Body of pancreas (tissue), 2 donors: Measurements from ENCODE around the gene PSAP.

DNA sequence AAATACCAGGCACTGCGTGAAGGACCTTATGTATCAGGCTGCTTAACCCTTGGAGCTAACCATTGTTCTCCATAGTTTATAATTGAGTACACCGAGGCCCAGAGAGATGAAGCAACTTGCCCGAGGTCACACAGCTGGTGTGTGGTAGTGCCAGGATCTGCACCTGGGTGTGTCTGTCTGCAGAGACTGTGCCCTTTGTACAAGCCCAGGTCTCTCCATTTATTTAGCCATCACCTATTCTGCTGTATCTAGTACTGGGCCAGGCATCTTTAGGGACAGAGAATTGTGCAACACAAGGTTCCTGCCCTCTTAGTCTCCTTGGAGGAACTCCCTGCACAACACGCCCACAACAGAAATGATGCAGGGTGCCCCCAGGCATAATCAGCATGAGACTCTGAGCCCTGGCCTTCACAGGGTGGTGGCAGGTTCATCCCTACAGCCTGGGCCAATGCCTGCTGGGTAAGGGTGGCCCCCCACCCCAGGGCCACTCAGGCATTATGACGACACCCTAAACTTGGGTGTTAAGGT is 31.5 kb downstream of the UNC5B start:
- PRO-cap: no peak
- RAMPAGE, long total RNA, 2 experiments: no peak in any of the 2 experiments

DNA sequence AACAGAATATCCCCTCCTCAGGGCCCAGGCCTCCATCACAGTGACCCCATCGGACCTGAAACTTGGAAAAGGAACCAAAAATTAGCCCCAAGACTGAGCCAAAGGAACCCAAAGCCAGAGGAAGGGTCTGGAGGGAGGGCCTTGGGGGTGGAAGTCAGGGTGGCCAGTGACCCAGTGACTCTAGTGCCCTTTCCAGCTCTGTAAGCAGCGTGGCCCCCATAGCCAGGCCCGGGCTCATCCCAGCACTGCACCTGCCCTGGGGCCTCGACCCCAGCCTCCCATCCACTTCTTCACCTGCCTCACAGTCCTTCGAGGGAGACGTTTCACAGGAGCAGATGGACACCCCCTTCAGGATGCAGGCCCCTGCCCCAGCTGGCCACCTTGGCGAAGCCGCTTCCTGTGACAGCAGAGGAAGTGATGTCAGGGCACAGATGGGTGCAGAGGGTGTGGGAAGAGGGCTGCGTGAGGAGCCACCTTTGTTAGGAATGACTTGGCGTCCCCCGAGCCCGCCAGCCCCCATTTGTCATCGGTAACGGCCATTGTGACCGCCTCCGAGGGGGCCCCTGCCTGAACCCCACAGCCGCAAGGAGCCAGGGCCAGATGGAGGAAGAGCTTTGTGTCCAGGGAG is 47.5 kb upstream of the SLC29A3 start:
- PRO-cap: no peak
- RAMPAGE, long total RNA, 2 experiments: no peak in any of the 2 experiments

DNA sequence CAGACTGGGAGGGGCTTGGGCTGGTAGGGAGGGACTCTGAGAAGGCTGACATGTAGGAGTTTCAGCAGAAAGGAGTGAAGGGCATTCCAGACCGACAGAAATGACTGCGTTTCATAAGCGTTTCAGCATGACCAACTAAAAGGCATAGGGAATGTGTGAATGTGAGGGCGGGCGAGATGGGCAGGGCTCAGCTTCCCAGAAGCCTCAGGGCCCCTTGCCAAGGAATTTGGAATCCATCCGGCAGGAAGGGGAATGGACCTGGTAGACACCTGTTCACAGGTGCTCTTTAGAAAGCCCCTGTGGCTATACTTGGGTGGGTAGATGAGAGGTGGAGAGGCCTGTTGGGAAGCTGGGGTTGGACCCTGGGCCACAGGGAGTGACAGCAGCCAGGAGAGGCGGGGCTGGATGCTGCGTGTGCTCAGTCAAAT is 24.9 kb upstream of the SLC29A3 start:
- PRO-cap: no peak
- RAMPAGE, long total RNA, 2 experiments: no peak in any of the 2 experiments

- PRO-cap: no peak
- RAMPAGE, long total RNA, 2 experiments: no peak in any of the 2 experiments
Measured at GRCh38 chr10:71313153-71313780, 5.8 kb upstream of the SLC29A3 start.

- PRO-cap: no peak
- RAMPAGE, long total RNA, 2 experiments: no peak in any of the 2 experiments
Measured at GRCh38 chr10:71472423-71472864, 75.7 kb downstream of the CDH23 start.

DNA sequence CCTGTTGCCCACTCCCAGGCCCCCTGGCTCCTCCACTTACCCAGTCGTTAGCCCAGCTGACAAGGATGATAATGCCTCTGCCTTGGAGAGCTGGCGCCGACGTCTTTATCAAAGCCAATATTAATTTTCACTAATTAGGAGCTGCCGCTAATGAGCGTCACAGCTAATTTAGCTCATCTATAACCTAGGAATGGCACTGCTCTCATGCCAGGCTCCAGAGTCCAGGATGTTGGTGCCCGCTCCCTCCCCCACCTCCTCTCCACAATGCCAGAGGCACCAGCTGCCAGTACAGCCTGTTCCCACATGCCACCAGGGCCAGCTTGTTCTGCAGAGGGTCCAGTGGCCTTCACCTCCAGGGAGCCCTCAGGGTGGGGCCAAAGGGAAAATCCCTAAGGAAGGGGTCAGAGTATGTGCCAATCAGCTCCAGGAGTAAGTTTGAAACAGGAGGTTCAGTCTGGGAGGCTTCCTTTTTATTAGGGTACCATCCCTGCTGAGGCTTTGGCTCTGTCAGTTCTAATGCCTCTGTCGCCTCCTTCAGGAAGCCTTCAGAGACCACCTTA is 77.2 kb downstream of the CDH23 start:
- PRO-cap: no peak
- RAMPAGE, long total RNA, 2 experiments: no peak in any of the 2 experiments

DNA sequence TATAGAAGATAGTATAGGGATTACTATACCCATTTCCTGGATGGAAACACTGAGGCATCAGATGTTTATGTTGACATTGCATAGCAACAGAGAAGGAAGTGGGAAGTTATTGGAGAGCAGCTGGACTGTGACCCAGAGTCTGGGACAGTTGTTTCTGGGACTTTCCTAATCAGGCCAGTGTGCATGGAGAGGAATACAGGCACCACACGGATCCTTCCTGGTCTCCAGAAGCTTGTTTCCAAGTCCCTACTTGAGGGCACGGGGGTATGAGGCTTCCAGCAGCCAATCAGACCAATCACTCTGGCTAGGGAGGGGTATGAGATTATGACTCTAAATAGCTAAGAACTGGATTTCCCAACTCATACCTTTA is 158.1 kb downstream of the CDH23 start:
- PRO-cap: no peak
- RAMPAGE, long total RNA, 2 experiments: no peak in any of the 2 experiments

GRCh38 chr10:71614925-71615543 is 104.5 kb downstream of the C10orf105 start:
- PRO-cap: no peak
- RAMPAGE, long total RNA, 2 experiments: no peak in any of the 2 experiments

DNA sequence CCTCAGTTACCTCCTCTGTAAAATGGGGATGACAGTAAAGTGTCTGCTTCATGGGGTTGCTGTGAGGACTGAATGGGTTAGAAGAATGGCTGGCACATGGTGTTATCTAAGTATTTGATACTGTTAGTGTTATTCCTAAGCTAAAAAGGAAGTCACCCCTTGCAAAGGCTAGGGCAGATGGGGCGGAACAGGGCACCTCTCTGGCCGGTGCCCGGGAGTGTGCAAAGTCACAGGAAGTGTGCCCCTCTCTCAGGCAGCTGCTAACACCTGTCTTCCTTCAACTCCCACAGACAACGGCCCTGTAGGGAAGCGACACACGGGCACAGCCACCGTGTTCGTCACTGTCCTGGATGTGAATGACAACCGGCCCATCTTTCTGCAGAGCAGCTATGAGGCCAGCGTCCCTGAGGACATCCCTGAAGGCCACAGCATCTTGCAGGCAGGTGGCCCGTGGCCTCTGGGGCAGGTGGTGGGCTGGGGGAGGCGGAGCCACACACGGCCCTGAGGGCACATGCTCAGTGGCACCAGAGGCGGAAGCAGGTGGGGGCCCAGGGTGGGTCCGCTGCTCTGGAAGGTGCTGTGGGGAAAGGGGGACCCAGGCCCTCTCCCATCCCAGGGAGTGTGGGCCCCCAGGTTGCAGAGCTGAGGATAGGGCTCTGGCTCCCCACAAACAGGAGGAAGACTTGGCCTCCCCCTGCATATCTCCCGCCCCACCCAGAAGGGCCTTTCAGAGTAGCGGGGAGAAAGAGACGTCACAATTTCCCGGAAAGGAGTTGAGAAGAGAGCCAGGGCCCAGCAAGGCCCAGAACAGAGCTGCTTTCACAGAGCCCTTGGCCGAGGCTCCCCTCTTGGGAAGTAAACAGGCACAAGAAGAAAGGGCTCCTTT is 7.0 kb downstream of the C10orf105 start:
- PRO-cap: no peak
- RAMPAGE, long total RNA, 2 experiments: no peak in any of the 2 experiments

- PRO-cap: no peak
- RAMPAGE, long total RNA, 2 experiments: no peak in any of the 2 experiments
Measured at GRCh38 chr10:71741158-71741708, 21.7 kb upstream of the C10orf105 start.

GRCh38 chr10:71747945-71748515 is 25.3 kb downstream of the VSIR start:
- PRO-cap: no peak
- RAMPAGE, long total RNA, 2 experiments: no peak in any of the 2 experiments

DNA sequence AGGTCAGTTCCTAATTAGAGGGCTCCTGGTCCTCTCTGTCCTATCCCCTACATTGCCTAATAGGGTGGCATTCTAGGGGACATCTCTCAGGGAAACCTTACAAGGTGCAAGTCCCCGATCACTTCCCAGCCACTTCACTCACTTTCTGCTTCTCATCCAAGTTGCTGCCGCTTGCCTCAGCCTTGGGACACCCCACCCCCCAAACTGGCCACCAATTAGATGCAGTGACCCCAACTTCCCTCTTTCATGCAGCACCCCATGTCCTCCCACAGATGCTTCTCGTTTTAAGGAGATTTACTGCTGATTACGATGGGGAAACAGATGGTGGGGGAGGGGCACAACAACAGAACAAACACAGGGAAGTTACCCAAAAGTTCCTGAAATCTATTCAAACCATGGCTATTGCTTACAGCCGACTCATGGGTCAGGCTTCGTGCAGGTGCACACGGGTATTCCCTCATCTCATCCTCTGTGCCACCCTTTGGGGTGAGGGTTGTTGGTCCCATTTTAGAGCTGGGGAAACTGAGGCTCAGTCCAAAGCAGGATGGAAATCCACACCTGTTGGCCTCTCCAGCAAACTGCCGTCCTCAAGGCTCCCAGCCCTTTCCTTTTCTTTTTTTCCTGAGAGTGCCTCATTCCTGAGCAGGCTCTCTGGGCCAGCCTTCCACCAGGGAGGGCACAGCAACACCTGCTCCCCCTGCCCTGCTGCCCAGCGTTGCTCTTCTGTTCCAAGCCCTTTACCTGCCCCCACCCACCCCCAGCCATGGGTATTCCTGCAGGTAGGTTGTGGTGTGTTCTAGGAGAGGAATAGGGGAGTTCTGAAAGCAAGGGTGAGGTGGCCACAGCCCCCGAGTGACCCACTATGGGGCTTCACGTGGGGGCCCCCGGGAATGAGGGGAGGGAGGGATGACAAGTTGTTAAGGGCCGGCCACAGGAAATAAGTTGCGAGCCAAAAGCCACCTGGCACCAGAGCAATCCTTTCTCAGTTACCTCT is 19.6 kb downstream of the VSIR start:
- PRO-cap: unidirectional peak, minus-strand start at position 127 of the sequence
- RAMPAGE, long total RNA, 2 experiments: no peak in any of the 2 experiments

DNA sequence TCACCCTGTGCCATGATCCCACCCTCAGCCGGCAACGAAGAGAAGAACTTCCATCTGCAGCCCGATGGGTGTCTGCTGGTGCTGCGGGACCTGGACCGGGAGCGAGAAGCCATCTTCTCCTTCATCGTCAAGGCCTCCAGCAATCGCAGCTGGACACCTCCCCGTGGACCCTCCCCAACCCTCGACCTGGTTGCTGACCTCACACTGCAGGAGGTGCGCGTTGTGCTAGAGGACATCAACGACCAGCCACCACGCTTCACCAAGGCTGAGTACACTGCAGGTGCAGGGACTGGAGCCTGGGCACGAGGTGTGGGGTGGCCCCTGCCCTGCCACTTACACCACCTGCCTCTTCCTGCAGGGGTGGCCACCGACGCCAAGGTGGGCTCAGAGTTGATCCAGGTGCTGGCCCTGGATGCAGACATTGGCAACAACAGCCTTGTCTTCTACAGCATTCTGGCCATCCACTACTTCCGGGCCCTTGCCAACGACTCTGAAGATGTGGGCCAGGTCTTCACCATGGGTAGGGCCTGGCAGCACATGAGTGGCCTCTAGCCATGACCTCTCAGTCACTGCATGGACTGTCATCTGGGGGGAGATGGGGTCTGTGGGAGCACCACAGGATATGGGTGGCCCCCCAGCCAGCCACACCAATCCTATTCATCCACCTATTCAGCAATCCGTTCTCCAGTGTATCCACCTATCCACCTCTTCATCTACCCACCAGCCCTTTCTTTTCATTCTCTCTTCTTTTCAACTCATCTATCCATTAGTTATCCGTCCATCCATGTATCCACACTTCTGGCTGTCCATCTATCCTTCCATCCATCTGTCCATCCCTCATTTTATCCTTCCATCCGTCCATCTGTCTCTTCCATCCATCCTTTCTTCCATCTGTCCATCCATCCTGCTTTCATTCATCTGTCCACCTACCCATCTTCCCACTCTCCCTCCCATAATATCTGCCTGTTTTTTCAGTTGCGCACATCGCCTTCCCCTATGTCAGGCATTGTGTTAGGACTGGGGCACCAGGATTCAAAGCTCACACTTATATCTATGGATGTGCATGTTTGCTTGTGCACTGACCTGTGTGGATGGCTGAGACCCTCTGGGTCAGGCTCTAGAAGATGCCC is 34.5 kb upstream of the VSIR start:
- PRO-cap: no peak
- RAMPAGE, long total RNA, 2 experiments: no peak in any of the 2 experiments

DNA sequence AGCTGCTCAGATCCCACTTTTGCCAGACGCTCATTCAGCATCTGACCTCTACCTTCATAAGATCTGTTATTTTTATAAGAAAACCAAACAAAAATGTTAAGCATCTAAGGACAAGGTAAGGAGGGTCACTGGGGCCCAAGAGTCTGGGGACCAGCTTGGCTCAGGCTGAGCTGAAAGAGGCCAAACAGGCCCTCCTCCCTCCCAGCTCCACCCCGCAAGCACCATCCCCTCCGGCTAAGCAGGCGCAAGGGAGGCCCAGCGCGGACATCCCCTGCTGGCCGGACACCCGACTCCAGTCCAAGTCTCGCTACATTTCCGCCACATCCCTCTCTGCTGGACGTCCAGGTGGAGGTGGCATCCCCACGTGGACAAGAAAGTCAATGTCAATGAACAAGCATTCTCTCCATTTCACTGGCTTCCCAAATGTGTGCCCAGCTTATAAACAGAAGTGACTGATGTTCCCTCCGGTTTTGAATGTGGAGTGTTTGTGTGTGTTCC is 35.6 kb downstream of the PSAP start:
- PRO-cap: no peak
- RAMPAGE, long total RNA, 2 experiments: no peak in any of the 2 experiments

- PRO-cap: unidirectional peak, minus-strand start at chr10:71851029; bidirectional peak, plus-strand start at chr10:71851465, minus-strand start at chr10:71851249
- RAMPAGE, long total RNA, 2 experiments: start-site peak on the minus strand in 2 of 2 experiments, at chr10:71851236-71851295 at its widest, 1,749 to 2,872 reads per replicate
Measured at GRCh38 chr10:71850610-71851643, at the start of gene PSAP. PSAP (minus strand) TSS chr10:71851251.

DNA sequence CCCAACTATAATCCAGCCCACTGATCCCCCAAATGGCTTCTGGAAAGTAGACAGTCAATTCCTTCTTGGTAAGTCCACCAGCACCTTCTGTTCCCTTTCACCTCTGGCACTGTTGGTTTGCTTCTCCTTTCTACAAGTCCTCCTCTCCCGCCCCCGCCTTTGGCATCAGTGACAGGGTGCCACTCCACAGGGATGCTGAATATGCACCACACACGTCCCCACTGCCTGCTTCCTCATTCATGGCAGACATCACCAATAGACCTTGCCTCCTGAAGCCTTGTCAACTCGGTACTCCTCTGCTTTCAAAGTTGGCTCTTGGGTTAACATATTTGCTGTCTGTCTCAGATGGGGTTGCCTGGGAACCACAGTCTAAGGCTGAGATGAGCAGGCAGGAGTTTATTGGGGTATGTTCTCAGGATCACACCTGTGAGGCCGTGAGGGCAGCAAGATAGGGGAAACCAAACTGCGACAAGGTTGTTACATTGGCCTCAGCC is 7.2 kb upstream of the PSAP start:
- PRO-cap: no peak
- RAMPAGE, long total RNA, 2 experiments: no peak in any of the 2 experiments

DNA sequence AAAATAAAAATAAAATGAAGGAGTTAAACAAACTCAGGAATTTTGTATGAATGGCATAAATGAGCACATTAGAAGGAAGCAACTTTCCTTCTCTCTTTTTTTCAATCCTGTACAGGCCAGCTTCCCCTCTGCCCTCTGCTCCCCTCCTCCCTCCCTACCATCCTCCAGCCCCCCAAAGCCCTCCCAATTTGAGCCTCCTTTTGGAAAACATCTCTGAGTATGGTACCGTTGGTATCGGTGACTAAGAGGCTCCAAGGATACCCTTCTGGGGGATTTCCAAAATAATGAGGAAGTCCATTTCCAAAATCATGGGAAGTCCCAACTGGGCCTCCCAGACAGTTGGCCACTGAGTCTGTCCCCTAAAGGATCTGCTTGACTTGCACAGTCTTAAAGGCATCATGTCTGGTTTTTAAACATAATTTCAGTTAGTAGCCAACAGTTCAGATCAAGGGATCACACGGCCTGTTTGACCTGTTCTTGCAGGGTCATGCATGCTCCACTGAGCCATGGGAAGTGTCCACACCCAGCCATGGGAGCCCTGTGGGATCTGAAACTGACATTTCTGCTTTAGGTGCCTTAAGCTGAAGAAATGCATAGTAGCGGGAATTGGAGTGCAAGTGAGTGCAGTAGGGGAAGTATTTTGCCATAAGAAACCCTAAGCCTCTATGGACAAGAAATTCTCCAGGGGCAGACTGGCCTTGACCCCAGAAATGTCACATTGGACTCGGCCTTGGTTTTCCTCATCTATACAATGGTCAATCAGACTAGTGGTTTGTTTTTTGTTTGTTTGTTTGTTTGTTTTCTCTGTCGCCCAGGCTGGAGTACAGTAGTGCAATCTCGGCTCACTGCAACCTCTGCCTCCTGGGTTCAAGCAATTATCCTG is 39.1 kb upstream of the PSAP start:
- PRO-cap: no peak
- RAMPAGE, long total RNA, 2 experiments: no peak in any of the 2 experiments

DNA sequence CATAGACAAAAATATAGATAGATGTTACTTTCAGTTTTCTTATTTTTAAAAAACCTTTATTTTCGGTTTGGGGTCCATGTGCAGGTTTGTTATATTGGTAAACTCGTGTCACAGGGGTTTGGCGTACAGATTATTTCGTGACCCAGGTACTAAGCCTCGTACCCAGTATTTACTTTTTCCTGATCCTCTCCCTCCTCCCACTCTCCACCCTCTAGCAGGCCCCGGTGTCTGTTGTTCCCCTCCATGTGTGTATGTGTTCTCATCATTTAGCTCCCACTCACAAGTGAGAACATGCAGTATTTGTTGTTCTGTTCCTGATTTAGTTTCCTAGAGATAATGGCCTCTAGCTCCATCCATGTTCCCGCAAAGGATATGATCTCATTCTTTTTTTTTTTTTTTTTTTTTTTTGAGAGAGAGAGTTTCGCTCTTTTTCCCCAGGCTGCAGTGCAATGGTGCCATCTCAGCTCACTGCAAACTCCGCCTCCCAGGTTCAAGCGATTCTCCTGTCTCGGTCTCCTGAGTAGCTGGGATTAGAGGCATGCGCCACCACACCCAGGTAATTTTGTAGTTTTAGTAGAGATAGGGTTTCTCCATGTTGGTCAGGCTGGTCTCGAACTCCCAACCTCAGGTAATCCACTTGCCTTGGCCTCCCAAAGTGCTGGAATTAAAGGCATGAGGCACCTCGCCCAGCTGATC is 52.6 kb upstream of the PSAP start:
- PRO-cap: no peak
- RAMPAGE, long total RNA, 2 experiments: no peak in any of the 2 experiments

GRCh38 chr10:71965457-71966113 is 1.4 kb downstream of the CHST3 start:
- PRO-cap: no peak
- RAMPAGE, long total RNA, 2 experiments: no peak in any of the 2 experiments

- PRO-cap: no peak
- RAMPAGE, long total RNA, 2 experiments: no peak in any of the 2 experiments
Measured at GRCh38 chr10:71985899-71986416, 21.8 kb downstream of the CHST3 start.